GM12892 (cell line): Measurements from ENCODE around the gene KCNG1.

GRCh38 chr20:50625964-50626281 lies 65.4 kb downstream of the RIPOR3 start:
- RRBS = no CpG with 5 or more reads among the region's 10 CpGs

GRCh38 chr20:50655166-50655974 lies 36.0 kb downstream of the RIPOR3 start:
- RRBS = no CpG with 5 or more reads among the region's 17 CpGs

- RRBS = no CpG with 5 or more reads among the region's 7 CpGs
Observed at GRCh38 chr20:50660228-50660878, 31.0 kb downstream of the RIPOR3 start.

DNA sequence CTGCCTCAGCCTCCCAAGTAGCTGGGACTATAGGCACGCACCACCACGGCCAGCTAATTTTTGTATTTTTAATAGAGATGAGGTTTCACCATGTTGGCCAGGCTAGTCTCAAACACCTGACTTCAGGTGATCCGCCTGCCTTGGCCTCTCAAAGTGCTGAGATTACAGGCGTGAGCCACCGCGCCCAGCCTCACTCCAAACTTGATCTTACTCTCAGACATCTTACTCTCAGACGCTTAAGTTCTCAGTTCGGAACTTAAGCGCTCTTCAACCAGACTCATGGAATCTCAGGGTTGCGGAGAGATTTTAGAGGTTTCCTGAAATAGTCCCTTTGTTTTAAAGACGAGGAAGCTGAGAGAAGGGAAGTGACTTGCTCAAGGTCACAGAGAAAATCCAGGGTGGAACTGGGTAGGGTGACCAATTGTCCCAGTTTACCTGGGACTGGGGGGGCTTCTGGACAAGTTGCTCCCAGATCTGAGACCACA lies 2.0 kb downstream of the RIPOR3 start:
- RRBS = no CpG with 5 or more reads among the region's 11 CpGs

DNA sequence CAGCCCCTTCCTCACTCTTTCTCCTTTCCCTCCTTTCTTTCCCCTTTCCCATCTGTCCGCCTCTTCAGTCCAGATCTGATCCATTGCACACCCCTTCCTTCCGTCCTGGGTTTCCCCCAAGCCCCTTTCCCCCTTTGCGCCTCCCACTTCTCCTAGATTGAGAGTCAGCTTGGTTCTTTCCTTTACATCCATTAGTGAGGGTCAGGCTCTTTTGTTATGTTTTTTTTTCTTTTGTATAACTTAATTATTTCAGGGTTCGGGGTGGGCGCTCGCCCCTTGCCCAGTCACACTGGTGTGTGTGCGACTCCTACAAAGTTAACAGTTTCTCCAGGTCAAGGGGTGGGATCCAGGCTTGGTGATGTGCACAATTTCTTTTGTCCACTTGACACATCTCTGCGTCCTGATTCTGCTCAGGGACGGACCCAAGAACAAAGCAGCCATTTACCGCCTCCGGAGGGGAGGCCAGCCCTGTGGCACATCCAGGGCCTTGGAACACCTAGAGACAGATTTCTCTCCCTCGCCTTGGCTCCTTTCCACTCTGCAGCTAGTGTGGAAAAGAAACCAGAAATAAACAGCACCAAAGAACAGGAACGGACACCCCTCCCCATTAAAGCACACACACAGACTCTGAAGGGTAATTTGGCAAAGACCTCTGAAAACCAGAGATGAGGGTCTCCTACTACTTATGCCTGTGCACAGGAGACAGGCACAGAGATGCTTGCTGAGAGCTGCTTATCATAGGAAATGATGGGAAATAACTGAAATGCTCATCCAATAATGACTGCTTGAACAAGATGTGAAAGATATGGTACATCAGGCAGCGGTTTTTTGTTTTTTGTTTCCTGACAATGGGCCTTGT lies 784 bp upstream of the RIPOR3 start:
- RRBS = no CpG with 5 or more reads among the region's 14 CpGs

- RRBS = no CpG with 5 or more reads among the region's 10 CpGs
Observed at GRCh38 chr20:50724761-50725443, 6.5 kb upstream of the PARD6B start.

- RRBS = no CpG with 5 or more reads among the region's 6 CpGs
Observed at GRCh38 chr20:50804802-50805127, 9.9 kb downstream of the BCAS4 start.

DNA sequence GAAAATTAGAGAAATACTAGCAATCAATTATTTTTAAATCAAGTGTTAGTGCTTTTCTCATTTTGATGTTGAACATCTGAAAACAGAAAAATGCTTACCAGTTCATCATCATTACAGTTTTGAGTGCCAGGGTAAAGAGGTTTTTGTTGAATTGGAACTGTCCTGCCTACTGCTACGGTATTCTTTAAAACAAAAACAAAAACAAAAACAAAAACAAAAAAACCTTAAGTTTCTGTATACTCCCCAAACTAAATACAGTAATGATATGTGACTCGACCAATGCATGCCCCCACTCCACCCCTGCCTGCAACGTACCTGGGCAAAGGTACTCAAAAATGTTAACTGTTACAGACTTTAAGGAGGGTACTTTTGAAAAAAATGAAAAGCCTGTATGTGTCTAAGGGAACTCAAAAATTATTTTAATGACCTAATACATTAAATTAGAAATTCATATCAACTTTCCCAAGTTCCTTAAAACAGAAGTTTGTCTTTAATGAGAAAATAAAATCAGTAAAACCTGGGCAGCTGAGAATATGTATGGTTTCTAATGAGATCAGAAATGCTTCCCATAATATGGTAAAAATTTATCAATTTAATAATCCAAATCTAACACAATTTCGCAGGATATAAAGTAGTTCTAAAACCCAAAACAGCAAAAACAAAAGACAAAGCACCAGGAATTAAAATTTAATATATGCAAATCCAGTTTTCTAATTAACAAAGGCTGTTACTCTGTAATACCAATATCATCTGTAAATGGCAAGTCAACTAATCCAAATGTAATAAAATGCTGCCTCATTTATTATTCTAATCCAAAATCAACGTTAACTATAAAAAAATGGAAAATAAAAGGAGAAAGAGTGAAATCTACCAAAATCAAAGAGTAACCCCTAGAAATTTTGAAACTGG lies 26.3 kb downstream of the ADNP start:
- RRBS = no CpG with 5 or more reads among the region's 5 CpGs

DNA sequence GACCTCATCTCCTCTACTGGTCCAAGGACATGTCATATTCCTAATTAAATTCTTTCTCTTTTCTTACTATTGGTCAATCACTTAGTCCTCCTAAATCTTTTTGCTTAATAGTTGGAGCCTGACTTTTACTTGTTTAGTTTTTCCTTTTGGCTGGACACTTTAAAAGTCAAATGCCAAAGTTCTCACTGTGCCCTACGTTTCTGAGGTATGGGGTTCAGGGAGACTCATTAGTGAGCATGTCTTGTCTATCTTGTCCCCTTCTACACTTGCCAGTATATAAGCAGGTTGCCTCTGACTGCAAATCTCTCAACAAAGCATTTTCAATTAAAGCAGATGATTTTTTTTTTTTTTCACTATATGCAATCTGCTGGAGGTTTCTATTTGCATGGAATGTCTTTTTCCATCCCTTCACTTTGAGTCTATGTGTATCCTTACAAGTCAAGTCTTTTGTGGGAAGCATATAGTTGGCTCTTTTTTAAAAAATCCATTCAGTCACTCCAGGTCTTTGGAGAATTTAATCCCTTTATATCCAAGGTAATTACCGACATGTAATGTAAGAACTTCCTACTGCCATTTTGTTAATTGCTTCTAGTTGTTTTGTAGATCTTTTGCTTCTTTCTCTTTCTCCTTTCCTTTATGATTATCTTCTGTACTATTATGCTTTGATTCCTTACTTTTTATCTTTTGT lies 8.8 kb downstream of the DPM1 start:
- RRBS = no CpG with 5 or more reads among the region's 2 CpGs

DNA sequence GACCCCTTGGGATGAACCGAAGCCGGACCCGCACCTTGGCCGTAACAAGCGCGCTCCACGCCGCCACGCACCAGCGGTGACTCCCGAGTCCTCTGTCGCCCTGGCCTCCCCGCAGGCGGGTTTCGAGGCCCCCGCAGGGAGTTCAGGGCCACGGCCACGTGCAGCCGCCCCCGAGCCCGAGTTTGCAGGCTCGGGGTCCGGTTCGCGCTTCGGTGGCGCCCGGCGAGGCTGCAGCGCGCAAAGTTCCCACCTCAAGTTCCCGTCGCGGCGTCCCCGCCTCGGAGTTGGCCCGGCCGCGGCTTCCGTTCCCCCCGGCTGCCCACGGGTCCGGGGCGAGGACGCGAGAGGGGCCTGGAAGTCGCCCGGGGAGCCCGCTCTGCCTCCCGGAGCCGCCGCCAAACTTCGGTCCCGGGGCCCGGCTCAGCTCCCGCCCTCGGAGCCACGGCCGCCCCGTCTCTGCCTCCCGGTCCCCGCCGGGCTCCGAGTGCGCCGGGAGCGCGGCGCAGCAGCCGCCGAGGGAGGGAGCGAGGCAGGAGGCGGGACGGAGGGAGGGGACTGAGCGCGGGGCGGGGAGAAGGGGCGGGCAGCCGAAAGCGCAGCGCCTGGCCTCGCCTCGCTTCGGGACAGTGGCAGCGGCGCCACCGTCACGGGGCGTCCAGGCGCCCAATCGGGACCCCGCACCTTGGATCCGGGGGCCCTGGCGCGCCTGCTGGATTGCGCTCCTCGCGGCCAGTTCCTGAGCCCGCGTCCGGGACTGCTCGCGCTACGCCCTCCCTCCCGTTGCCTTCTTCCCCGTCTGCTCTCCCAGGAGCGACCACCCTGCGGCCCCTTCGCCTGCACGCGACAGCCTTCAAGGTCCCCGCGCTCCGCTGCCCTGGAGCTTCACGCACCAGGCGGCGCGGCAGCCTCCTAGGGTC lies at the start of gene KCNG1:
Gene KCNG1, minus strand, starts transcription at position 488 of the 917 bp plus-strand sequence.
- RRBS = 9% methylated on average over 27 of the region's 119 CpGs

DNA sequence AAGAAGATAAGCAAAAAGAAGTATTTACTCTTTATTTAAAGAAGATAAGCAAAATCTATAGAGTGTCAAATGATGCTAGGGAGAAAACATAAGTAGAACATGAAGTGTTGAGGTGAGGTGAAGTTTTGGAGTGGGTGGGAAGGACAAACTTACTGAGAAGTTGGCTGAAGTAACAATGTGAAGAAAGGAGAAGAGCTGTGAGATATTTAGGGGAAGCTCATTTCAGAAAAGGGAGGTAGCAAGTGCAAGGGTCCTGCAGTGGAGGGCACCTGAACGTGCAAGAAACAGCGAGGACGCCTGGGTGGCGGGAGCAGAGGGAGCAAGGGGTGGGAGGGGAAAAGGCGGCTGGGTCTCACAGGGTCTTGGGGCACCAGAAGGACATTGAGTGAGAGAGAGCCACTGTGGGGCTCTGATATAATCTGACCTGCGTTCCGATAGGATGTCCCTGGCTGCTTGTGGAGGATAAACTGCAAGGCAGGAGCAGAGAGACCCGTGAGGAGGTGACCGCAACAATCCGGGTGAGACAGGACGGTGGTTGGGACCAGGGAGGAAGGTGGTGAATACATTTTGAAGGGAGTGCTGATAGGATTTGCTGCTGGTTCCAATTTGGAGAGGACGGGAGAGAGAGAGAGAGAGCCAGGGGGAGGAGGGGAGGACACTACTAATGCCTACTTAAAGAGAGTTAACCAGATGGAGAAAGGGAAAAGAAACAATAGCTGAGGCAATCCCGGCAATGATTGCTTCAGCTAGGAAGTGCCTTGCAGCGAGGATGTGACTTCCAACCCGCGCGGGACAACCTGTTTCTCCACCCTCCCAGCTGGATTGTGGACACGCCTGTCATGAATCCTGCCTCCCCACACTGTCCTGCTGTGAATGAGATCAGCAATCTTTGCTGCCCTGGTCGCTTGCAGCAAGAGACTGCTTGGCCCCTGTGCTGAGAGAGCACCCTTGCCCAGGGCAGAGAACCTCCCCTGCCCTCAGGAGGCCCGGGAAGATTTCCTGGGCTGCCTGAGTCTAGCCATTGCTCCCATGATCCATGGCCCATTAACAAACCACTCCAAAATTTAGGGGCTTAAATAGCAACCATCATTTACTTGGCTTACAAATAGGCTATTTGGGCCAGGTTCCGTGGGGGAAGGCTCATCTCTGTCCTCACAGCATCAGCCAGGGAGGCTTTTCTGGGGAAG lies 198.9 kb upstream of the KCNG1 start:
- RRBS = no CpG with 5 or more reads among the region's 21 CpGs

GRCh38 chr20:51412247-51412744 lies 130.2 kb downstream of the NFATC2 start:
- RRBS = no CpG with 5 or more reads among the region's 11 CpGs

GRCh38 chr20:51423661-51424560 lies 118.6 kb downstream of the NFATC2 start:
- RRBS = no CpG with 5 or more reads among the region's 17 CpGs

GRCh38 chr20:51469051-51469467 lies 73.5 kb downstream of the NFATC2 start:
- RRBS = no CpG with 5 or more reads among the region's 6 CpGs

DNA sequence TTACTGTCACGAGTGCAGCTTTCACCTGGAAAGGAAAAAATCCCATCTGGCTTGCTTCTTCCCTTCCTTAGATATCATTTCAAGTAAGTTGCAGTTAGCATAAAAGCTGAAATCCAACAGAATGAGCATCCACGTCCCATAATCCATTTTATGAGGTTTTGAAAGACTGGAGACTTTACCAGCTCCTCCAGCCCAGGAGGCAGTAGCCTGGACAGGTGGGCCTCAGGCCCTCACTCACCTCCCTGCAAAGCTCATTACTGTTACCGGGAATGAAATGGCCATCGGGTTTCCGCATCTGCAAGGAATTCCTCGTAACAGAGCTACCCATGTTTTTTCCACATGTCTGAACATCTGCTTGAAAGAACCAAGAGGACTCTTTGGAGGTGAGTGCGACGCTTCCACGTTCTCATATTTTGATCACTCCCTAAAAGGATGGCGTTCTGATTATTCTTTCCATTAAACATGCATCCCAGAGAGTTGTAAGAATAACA lies 32.8 kb downstream of the NFATC2 start:
- RRBS = no CpG with 5 or more reads among the region's 10 CpGs

GRCh38 chr20:51531058-51532135 lies 11.1 kb downstream of the NFATC2 start:
- RRBS = no CpG with 5 or more reads among the region's 19 CpGs

- RRBS = no CpG with 5 or more reads among the region's 30 CpGs
Observed at GRCh38 chr20:51532293-51533442, 9.9 kb downstream of the NFATC2 start.

GRCh38 chr20:51534730-51535555 lies 7.6 kb downstream of the NFATC2 start:
- RRBS = no CpG with 5 or more reads among the region's 10 CpGs

DNA sequence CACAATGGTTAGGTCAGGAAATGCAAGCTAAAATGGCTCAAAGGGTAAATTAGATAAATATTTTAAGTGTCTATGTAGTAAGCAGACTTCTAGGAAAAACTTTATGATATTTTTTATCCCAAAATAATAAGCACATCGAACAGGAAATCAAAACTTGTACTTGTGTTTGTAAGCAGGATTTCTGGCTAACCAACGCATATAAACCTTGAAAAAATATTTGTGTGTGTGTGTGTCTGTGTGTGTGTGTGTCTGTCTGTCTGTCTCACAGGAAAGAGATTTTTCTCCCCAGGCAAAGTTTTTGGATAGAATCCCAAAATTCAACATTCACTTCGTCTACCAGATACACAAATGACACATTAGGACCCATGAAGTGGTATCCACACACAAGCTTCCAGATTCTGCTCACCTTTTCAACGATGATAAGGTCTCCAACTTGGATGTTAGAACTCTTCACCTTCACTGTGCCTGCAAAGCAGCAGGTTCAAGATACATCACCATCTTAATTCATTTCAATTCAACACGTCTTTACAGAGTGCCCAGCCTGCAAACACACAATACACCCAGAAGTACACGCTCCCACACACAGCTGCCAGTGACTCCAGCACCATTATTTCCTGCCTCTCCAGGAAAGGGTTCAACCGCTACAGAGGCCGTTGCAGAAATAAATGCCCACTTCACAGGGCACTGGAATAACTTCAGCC lies 71.0 kb downstream of the ATP9A start:
- RRBS = no CpG with 5 or more reads among the region's 8 CpGs

DNA sequence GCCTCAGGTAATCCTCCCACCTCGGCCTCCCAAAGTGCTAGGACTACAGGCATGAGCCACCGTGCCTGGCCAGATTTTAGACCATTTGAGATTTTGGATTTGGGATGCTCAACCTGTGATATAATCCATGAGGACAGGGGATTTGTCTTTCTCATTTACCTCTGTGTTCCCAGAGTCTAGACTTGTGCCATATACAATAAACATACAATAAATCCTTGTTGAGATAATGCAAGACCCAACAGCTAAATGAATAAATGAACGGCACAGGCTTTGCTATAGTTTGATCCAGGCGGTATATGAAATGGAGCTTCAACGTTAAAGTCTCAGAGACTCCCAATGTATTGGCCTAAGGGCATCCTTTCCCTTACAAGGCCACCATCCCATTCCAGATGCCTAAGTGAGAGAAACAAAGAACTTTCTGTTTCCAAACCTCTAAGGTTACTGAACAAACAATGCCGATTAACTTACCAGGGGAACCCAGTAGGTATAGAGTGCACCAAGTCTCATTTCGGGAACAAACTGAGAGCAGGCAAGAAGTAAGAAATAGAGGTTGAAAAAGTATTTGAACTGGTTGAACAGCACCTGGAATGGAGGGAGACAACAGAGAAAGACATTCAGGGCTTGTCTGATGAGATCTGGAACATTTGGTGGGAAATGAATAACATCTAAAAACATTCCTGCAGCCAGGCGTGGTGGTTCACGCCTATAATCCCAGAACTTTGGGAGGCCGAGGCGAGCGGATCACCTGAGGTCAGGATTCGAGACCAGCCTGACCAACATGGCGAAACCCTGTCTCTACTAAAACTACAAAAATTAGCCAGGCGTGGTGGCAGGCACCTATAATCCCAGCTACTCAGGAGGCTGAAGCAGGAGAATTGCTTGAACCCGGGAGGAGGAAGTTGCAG lies 42.6 kb downstream of the ATP9A start:
- RRBS = no CpG with 5 or more reads among the region's 16 CpGs